Measurements from ENCODE around the genes MEF2A and ALDH1A3.

DNA sequence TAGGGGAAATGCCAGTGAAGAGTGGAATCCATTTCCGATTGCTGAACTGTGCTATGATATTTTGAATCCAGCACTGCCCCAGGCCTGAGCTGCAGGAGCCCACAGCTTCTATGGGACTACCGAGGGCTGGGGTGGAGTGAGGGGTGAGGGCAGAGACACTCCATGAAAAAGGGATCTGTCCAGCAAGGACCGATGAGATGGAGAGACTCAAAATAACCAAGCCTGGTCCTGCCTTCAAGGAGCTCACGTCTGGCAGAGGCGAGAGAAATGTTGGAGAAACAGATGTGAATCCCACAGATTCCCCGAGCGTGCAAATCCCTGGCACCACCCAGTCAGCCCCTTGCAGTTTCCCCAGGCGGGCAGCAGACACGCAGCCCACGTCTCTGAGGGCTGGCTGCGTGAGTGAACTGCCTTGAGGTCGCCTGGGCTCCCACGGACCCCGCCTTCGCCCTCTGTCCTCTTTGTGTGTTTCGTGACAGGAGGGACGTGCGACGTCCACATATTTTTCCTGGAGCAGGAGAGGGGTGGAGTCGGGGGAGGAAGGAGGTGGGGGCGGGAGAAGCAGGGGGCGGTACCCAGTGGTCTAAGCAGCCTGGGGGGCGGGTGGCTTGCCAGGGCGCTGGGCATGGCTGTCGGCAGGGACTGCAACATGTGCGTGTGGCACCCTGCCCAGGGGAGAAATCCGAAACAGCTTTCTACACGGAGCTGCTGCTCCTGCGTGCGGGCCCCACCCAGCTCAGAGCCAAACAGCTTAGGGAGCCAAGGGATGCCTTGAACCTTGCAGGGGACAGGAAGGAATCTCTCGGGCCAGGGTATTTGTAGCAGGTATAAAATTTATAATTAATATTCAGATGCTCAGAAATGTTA is 79.5 kb upstream of the MEF2A start:
- PRO-cap: bidirectional peak, plus-strand start at position 614 of the sequence, minus-strand start at position 510 of the sequence
- RAMPAGE, long total RNA, 2 experiments: no peak in any of the 2 experiments

- PRO-cap: bidirectional peak, plus-strand start at chr15:99565356, minus-strand start at chr15:99565331; bidirectional peak, plus-strand start at chr15:99565464, minus-strand start at chr15:99565455; bidirectional peak, plus-strand start at chr15:99565992, minus-strand start at chr15:99565662
- RAMPAGE, long total RNA, 2 experiments: start-site peak on the plus strand in 2 of 2 experiments, at chr15:99565990-99566053 at its widest, 699 to 803 reads per replicate
Observed at GRCh38 chr15:99565157-99566258, at the start of gene MEF2A. Gene MEF2A (plus strand): TSS chr15:99565984.

DNA sequence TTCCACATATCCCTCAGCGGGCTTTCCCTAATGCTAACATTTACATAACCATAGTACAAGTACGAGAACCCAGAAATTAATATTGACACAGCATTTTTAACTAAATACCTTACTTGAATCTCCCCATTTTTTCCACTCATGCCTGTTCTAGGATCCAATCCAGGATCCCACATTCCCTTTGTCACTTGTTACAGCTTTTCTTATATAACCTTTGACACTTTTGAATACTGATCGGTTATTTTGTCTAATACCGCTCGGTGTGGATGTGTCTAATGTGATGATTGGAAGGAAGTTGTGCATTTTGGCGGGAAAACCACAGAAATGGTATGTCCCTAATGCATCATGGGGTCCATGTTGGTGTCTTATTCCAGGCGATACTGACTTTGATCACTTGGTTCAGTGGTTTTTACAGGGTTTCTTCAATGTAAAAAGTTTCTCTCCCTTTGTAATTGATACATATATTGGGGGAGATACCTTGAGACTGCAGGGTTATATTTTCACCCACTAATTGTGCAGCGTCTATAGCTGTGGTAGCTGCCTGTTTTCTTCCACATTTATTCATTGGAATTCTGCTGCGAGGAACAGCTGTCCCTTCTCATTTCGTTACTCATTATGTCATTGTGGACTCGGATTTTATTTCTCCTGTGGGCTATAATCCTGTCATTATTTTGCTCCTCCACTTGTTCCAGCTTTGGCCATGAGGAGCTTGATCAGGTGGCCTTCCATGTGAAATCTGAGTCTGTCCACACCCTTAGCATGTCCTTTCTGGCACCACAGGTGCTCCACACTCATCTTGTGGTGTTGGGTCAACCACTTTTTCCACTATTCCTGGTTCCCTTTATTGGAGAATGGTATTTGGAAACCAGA is 15.1 kb downstream of the LYSMD4 start:
- PRO-cap: no peak
- RAMPAGE, long total RNA, 2 experiments: no peak in any of the 2 experiments

DNA sequence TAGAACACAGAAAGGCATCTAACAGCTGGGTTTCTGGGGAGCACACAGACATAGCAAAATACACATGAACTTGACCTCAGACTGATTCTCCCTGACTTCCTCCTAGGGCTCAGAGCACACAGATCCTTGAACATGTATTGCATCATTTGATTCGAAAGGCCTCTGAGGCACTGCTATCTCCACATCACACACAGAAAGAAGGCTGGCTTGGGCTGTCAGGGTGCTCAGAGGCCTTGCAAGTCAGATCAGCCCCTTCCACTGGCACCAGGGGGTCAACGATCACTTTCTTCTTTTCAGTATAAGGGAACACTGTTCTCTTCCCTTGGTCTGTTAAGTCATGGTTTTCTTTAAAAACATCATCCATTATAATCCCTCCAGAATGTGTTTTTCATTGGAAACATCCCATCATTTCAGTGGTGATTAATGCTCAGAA is 253.1 kb upstream of the LYSMD4 start:
- PRO-cap: no peak
- RAMPAGE, long total RNA, 2 experiments: no peak in any of the 2 experiments

DNA sequence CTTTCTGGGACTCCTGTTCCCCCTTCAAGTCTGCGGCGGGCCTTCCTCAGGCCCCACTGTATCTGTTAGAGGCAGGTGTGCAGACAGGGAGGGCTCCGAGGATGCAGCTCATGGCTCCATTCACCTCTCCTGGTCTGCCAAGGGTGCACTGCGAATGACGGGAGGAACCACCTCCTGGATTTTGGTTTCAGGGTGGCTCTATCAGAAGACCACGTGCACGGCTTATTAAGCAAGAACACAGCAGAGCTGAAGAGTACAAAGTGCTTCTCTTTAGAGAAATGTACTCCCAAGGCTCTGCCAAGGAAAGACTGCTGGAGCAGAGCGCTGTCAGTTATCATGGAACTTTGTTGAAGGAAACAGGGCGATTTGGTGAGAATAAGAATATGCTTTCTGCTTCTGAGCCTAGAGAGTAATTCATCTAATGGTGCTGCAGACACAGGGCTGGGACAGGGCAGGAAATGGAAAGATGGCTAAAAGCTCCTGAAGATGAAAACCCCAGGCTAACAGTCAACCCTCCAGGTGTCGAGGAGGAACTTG is 173.6 kb downstream of the ADAMTS17 start:
- PRO-cap: no peak
- RAMPAGE, long total RNA, 2 experiments: no peak in any of the 2 experiments

GRCh38 chr15:100216018-100216790 is 125.6 kb downstream of the ADAMTS17 start:
- PRO-cap: no peak
- RAMPAGE, long total RNA, 2 experiments: no peak in any of the 2 experiments

DNA sequence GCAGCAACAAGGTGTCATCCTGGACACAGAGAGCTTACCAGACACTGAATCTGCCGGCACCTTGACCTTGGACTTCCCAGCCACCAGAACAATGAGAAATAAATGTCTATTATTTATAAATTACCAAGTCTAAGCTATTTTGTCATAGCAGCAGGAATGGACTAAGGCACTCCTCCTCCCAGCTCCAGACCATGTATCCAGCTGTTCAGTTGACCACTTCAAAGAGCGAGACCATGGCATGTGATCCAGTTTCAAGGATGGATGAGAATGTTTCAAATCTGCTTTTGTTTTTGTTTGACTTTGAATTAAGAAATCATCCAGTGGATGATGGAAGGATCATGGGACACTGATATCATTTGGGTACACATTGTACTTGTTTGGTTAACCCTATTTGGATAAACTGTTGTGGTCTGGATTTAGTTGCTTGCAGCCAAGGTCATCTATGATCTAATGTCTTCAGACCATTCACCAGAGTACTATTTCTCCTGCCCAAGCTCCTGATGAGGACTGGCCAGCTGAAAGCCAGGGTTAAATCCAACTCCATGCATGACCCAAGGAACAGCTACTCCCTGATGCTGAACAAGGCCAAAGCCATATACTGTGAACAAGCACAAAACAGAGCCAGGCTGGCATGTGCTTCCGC is 5.0 kb upstream of the ADAMTS17 start:
- PRO-cap: no peak
- RAMPAGE, long total RNA, 2 experiments: no peak in any of the 2 experiments

DNA sequence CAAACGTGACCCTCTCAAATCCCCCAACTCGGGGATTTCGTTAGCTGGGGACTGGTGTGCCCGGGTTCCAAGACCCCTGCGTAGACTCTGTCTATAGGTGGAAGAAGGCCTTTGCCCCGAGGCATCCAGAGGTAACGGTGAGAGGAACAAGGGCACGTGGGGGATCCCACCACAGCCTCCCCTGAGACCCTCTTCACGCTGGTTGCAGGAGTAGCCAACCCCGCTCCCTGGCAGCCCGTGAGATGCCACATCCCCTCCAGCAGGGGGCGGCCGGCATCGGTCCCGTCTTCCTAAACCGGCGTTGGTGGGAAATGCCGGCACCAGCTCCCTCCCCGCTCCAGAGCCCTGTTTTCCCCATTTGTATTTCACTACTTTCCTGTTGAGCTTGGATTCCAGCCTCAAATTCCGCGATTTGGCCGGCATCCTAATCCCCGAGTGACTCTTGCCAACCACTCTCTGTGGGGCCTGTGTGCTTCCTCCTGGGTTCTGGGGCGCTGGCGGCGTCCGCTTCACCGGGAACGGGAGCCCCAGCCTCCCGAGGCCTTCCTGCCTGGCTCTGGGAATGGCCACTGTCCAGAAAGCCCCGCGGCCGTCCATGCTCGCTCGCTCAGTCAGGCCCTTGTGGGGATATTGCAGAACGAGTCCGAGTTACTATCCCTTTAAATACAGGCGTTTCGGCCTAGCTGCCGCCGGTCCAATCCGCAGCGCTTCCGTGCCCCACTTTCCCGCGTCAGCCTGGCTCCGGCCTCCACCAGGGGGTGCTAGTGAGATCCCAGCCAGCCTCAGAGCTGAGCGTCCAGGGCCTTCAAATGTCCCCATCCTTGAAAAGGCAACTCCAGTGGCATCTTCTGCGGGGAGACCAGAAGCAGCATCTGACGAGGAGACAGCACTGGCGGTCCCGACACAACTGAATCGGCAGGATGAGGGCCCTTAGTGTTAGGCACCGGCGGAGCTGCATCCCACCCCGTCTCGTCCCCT is 8.1 kb upstream of the ADAMTS17 start:
- PRO-cap: unidirectional peak, plus-strand start at position 293 of the sequence; bidirectional peak, plus-strand start at position 838 of the sequence, minus-strand start at position 632 of the sequence
- RAMPAGE, long total RNA, 2 experiments: no peak in any of the 2 experiments

DNA sequence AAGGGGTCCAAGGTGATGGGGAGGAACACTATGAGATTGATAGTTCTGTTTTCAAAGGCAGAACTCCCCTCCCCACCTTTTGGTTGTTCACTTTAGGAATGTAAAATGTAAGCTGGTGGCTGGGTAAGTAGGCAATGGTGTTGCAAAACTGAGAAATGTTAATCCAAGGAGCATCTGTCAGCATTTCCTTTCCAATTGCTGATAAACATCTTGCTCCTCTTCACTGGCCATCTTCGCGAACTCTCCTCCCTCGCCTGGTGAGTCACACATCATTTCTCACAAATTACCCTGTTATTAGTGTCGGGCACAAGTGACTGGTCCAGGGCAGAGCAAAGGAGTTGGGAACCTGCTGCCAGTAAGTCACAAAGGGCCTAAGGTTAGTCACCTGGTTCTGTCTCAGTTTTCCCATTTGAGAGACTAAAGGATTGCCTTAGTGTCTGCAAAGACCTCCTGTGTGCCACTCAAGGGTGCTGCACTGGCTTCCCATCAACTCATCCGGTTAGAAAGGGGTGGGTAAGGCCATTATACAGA is 13.0 kb downstream of the CERS3 start:
- PRO-cap: no peak
- RAMPAGE, long total RNA, 2 experiments: no peak in any of the 2 experiments

DNA sequence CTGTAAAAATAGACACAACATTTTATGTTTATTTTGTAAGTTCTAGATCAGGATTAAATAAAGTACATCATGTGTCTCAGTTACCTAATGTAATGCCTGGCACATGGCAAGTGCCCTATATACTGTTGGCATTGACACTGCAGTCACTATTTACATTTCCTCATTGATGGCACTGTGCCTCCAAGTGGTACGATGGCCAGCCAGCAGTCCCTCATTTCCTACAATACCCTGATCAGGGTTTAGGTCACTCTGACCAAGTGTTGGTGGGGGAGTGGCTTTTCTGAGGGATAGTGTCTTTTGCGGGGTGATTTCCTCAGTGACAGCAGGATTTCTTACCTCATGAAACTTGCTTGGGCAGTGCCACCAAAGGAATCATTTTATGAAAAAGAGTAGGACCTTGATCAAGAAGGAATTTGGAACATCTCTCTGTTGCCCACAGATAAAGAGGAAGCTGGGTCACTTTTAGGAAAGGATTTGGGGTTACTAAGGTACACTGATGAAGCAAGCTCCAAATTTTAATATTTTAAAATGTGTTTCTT is 11.5 kb downstream of the CERS3 start:
- PRO-cap: no peak
- RAMPAGE, long total RNA, 2 experiments: no peak in any of the 2 experiments

DNA sequence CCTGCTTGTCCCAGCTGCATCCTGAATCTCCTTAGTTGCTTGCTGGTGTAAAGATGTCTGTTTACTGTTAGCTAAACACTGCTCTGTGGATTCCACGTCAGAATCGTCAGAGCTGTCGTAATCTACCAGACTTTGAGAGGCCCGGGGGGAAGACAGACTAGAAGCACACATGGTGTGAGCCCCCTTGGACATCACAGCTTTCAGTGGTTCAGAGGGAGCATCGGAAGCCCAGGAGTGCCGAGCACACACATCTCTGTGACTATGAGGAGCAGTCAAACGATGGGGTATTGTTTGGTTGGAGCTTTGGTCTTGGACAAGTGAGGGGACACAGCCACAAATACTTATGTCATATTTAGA is 32.5 kb downstream of the LINS1 start:
- PRO-cap: no peak
- RAMPAGE, long total RNA, 2 experiments: no peak in any of the 2 experiments

DNA sequence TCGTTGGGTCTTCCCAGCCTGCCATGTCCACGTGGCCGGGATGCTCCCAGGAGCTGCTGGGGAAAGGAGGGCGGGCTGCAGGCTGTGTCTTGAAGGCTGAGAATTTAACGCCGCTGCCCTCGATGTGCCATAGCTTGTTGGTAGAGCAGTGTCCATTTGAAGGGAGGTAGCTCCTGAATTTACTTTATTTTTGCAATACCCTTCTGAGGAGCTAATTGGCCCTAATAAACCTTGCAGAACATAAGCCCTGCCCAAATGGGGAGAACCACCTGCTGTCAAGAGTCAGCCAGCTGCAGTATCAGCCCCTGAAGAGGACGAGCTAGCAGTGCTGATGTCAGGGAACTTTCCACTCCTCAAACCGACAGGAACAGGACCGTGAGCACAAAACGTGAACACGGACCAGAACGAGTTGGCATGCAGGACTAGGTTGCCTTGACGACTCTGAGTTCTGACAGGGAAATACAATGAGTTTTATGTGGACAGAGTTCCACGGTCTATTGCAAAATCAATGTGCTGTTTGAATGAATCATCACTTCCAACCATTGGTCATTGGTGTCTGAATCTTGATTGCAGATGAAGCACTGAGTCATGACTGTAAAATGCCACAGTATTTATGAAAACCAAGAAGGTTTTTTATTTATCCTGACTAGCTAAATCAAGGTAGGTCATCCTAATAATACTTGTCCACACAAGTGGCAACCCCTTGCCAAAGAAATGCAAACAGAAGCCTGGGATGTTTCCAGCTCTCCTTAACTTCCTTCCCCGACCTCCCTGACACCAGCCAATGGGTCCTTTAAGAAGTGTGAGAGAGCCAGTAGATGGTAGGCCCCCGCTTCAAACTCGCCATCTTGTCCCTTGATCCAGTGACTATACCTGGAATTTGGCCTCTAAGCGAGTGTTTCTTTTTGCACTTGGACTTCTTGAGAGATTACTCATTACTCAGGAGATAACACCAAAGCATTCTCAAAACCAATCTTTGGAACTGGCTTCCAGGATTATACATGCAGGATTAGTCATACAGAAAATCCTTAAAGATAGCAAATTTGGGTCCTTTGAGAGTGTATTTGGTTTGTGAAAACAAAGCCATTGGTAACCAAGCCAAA is 119.5 kb downstream of the ASB7 start:
- PRO-cap: unidirectional peak, minus-strand start at position 443 of the sequence; bidirectional peak, plus-strand start at position 549 of the sequence, minus-strand start at position 443 of the sequence
- RAMPAGE, long total RNA, 2 experiments: no peak in any of the 2 experiments

- PRO-cap: unidirectional peak, plus-strand start at chr15:100759827
- RAMPAGE, long total RNA, 2 experiments: no peak in any of the 2 experiments
Observed at GRCh38 chr15:100759590-100760113, 120.0 kb upstream of the ALDH1A3 start.

GRCh38 chr15:100879756-100880225 is at the start of gene ALDH1A3:
Gene ALDH1A3 (plus strand): TSS chr15:100879831.
- PRO-cap: bidirectional peak, plus-strand start at chr15:100879831, minus-strand start at chr15:100879636; unidirectional peak, plus-strand start at chr15:100880061
- RAMPAGE, long total RNA, 2 experiments: start-site peak on the plus strand in 2 of 2 experiments, at chr15:100879792-100879870 at its widest, 684 to 1,285 reads per replicate

- PRO-cap: no peak
- RAMPAGE, long total RNA, 2 experiments: no peak in any of the 2 experiments
Observed at GRCh38 chr15:100919657-100920023, 483 bp downstream of the LRRK1 start.

DNA sequence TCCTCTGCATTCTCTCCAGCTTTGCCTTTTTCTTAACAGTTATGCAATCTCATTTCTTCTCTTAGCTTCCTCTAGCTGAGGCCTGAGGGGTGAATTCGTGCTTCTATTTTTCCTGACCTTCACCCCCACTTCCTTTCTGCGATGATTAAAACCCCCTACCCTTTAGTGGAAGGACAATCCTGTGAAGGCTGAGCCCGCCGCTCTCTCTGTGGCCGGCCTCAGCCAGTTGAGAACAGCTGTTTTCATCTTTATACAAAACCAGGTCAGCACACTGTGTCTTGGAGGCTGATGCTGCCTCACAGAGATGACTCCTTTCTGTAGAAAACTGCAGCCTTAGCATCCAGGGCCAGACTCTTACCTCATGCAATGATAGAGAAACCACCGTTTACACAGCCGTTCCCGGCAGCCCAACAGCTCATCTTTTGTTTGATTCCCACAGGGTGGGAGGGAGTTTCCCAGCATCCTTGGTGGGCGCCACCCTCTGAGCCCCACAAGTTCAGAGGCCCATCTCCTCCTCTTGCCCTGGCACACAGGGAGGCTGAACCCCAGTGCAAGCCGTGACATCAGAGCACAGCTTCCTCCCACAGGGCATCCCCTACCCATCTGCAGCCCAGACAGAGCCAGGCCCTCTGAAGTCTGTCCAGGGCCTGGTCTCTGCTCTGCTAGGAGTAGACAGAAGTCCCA is 104.9 kb downstream of the LRRK1 start:
- PRO-cap: no peak
- RAMPAGE, long total RNA, 2 experiments: no peak in any of the 2 experiments

- PRO-cap: unidirectional peak, plus-strand start at chr15:101050560
- RAMPAGE, long total RNA, 2 experiments: no peak in any of the 2 experiments
Observed at GRCh38 chr15:101050099-101050704, 131.0 kb downstream of the LRRK1 start.

DNA sequence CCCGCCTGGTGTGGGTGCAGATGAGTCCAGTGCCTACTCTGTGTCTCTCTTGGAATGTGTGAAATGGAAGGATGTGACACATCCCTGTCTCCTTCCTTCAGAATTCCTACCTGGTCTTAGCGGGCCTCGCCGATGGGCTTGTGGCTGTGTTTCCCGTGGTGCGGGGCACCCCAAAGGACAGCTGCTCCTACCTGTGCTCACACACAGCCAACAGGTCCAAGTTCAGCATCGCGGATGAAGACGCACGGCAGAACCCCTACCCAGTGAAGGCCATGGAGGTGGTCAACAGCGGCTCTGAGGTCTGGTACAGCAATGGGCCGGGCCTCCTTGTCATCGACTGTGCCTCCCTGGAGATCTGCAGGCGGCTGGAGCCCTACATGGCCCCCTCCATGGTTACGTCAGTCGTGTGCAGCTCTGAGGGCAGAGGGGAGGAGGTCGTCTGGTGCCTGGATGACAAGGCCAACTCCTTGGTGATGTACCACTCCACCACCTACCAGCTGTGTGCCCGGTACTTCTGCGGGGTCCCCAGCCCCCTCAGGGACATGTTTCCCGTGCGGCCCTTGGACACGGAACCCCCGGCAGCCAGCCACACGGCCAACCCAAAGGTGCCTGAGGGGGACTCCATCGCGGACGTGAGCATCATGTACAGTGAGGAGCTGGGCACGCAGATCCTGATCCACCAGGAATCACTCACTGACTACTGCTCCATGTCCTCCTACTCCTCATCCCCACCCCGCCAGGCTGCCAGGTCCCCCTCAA is 146.3 kb downstream of the LRRK1 start:
- PRO-cap: no peak
- RAMPAGE, long total RNA, 2 experiments: start-site peak on the plus strand in 1 of 2 experiments, centred at position 411 of the sequence, 20 reads per replicate

- PRO-cap: no peak
- RAMPAGE, long total RNA, 2 experiments: no peak in any of the 2 experiments
Observed at GRCh38 chr15:101067732-101068133, 148.6 kb downstream of the LRRK1 start.

- PRO-cap: no peak
- RAMPAGE, long total RNA, 2 experiments: no peak in any of the 2 experiments
Observed at GRCh38 chr15:101085811-101086300, 166.0 kb downstream of the CHSY1 start.